ENCODE measurements around the genes MUS81, CCDC85B, GAL3ST3, RAB1B and CNIH2.

DNA sequence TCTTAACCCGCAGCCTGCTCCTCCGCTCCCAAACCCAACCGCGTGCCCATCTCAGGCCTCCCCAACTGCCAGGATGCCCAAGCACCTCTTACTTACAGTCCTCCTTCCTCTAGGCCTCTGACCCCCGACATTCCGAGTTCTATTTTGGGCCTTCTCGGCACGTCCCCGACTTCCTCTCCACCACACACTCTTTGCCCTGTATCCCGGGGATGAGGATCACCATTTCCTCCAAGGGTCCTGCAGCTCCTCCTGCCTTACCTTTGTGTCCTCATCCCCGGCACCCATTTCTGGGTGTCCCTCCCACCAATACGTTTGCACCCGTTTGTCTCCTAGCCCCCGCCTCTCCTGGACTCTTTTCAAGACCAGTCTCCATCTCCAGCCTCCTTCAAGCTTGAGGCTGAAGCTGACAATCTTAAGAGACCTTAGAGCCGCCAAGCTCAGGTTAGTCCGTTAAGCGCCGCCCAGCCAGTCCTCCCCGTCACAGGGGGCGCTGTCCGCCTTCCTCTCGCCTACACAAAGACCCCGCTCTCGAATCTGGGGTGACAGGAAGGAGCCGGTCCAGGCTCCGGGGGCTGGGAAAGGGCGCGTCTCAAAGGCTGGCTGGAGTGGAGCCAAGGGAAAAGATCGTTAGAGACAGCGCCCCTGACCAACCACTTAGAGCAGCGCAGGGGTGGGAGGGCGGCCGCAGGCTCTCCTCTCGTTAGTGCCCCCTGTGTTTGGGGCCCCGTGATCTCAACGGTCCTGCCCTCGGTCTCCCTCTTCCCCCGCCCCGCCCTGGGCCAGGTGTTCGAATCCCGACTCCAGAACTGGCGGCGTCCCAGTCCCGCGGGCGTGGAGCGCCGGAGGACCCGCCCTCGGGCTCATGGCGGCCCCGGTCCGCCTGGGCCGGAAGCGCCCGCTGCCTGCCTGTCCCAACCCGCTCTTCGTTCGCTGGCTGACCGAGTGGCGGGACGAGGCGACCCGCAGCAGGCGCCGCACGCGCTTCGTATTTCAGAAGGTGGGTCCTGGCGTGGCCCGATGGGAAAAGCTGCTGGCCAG, at the start of gene MUS81:
Gene MUS81 (plus strand): TSS at position 542 of the 1,038 bp plus-strand sequence.
- PRO-cap: bidirectional peak, plus-strand start at position 561 of the sequence, minus-strand start at position 298 of the sequence
- RRBS: 4% methylated on average over 2 of the region's 71 CpGs

- PRO-cap: bidirectional peak, plus-strand start at chr11:65890674, minus-strand start at chr11:65890490
- RRBS: 2% methylated on average over 18 of the region's 45 CpGs
These were observed at the start of gene CCDC85B for GRCh38 chr11:65890379-65890766. Gene CCDC85B (plus strand): TSS chr11:65890673.

GRCh38 chr11:65967163-65967970, 5.8 kb downstream of the SART1 start:
- PRO-cap: no peak
- RRBS: 93% methylated on average over 6 of the region's 37 CpGs

DNA sequence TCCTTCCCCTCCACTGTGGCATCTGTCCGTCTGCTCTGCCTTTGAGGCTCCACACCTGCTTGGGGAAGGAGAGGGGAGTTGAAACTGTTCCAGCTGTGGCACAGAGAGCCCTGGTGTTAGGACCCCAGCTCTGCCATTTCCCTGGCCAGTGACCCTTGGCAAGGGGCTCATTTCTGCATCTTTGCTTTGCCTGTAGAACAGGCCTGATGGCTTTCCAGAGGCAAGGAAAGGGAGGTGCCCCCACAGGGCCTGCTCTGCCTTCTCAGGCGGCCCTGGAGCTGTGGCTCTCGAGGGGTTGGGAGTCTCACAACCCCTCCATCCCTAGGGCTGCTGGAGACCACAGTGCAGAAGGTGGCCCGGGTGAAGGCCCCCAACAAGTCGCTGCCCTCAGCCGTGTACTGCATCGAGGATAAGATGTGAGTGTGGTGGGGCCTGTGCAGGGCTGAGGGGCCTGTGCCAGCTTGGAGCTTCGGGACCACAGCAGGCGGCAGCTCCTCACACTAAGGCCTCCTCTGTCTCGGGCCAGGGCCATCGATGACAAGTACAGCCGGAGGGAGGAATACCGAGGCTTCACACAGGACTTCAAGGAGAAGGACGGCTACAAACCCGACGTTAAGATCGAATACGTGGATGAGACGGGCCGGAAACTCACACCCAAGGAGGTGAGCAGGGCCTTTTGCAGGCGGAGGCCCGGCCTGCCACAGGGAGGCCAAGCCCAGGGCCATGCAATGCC, 15.9 kb downstream of the SART1 start:
- PRO-cap: no peak
- RRBS: 93% methylated on average over 5 of the region's 22 CpGs

GRCh38 chr11:66048728-66049561, at the start of gene GAL3ST3:
Gene GAL3ST3 (minus strand): TSS chr11:66049161.
- PRO-cap: no peak
- RRBS: 4% methylated on average over 26 of the region's 44 CpGs

- PRO-cap: bidirectional peak, plus-strand start at chr11:66126956, minus-strand start at chr11:66126901
- RRBS: 40% methylated on average over 3 of the region's 17 CpGs
These were observed 56.9 kb downstream of the PACS1 start for GRCh38 chr11:66126589-66127726.

- PRO-cap: no peak
- RRBS: no CpG with 5 or more reads among the region's 3 CpGs
These were observed 41.5 kb upstream of the KLC2 start for GRCh38 chr11:66216079-66216278.

- PRO-cap: bidirectional peak, plus-strand start at chr11:66268639, minus-strand start at chr11:66268342; unidirectional peak, plus-strand start at chr11:66268907
- RRBS: 1% methylated on average over 8 of the region's 51 CpGs
These were observed at the start of gene RAB1B for GRCh38 chr11:66268505-66269009. Gene RAB1B (plus strand): TSS chr11:66268639.

DNA sequence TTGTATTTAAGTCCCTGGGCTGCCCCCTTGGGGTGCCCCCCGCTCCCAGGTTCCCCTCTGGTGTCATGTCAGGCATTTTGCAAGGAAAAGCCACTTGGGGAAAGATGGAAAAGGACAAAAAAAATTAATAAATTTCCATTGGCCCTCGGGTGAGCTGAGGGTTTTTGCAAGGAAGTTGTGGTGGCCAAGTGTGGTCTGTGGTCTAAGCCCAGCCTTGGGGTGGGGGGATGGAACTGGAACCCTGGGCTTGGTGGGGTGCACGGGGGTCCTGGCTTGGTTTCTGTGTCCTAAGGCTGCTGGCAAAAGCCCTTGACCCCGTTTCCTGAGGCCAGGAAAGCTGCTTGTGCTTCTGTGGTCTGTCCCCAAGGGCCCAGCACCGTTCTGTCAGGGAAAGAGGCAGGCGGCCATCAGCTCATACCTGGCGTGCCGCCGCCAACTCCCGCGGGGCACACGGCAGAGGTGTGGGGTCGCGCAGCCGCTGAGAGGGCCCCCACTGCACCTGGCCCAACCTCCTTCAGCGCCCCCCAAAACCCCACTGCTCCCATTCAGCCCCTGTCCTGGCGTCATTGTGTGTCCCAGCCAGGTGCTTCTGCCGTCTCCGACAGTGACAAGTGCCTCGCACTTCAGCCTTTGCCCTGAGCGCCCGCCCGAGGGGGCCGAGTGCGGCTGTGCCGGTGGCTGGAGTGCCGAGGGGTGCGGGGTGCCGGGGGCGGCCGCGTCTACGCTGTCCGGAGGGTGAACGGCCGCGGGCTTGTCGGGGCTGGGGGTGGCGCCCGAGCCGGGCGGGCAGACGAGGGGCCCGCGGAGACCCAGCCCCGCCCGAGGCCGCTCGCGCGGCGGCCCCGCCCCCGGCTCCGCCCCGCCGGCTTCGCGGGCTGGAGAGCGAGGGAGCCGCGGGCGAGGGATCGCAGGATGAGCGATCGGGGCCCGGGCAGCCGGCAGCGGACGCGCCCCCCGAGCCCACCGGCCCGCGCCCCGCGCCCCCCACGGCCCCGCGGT, at the start of gene CNIH2:
Gene CNIH2 (plus strand): TSS at position 857 of the 999 bp plus-strand sequence.
- PRO-cap: no peak
- RRBS: 2% methylated on average over 40 of the region's 80 CpGs

DNA sequence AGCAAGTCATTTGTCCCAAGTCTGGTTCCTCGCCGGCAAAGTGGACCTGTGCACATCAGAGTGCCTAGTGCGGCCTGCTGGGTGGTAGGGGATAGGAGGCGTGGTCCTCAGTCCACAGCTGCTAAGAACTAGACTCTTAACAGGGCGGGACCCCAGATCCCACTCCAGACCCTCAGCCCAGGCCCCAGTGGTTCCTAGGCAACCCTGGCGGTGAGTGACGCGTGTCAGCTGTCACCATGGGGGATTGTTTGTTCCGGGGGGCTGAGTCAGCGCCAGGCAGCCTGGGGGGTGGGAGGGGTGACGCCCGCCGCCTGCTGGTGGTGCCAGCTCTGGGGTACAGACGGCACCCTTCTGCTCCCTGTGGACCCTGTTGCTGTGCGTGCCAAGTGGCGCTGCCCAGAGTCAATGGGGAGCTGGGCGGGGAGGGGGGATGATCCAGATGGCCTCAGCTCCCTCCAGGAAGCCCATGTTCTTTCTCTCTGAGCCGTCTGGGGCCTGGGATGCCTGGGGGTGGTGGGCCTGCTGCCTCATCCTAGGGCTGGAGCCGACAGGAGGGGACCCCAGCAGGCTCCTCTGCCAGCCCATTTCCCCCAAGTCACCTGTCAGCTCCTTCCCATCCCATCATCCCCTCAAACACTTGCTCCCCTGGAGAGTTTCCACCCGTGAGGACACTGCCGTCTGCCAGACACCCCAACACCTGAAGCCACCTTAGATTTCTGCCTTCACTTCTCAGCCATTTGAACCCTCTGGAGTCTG, 2.5 kb downstream of the CNIH2 start:
- PRO-cap: no peak
- RRBS: no CpG with 5 or more reads among the region's 21 CpGs

GRCh38 chr11:66315868-66316940, 640 bp downstream of the CD248 start:
- PRO-cap: unidirectional peak, minus-strand start at chr11:66316222
- RRBS: 36% methylated on average over 23 of the region's 66 CpGs

DNA sequence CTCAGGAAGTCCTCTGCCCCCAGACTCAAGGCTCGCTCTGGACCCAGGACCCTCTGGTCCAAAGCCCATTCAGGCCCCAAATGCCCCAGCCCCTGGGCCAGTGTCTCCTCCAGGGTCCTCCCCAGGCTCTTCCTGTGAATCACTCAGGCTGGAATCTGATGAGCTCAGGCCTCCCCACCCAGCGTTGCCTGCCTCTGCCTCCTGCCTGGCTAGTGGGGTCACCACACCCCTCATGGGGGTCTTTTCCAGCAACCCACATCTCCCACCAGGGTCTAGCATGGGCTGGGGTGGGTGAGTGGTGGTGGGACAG, 9.1 kb downstream of the RIN1 start:
- PRO-cap: no peak
- RRBS: no CpG with 5 or more reads among the region's 2 CpGs

GRCh38 chr11:66368736-66369961, 2.4 kb downstream of the SLC29A2 start:
- PRO-cap: no peak
- RRBS: 93% methylated on average over 5 of the region's 32 CpGs

DNA sequence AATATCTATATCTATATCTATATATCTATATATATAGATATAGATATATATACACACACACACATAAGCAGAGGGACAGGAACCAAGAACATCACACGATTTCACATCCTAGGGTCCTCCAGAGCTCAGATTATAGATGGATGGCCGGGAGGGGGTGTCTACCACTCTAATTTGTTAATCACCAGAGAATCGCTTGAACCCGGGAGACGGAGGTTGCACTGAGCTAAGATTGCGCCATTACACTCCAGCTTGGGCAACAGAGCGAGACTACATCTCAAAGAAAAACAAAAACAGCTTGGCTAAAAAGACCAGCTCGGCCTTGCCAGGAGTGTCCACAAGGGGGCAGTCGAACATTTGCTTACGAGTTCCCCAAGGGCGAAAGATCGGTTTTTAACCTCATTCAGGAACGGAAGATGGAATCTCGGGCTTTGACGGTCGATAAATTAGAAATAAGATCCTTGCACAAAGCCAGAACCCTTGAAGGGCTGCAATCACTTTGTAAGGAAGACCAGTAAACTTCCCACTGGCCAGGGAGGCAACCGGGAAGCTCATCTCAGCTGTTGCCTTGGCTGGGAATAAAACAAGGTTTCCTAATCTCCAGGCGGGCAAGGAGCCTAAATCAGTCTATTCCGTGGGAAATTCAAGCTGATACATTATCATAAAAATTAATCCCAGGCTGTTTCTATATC, 14.6 kb upstream of the SLC29A2 start:
- PRO-cap: no peak
- RRBS: no CpG with 5 or more reads among the region's 19 CpGs

GRCh38 chr11:66617787-66618076, 1.3 kb downstream of the RBM14 start:
- PRO-cap: no peak
- RRBS: no CpG with 5 or more reads among the region's 4 CpGs

- PRO-cap: no peak
- RRBS: no CpG with 5 or more reads among the region's 23 CpGs
These were observed 7.6 kb downstream of the RBM14 start for GRCh38 chr11:66623784-66624672.

DNA sequence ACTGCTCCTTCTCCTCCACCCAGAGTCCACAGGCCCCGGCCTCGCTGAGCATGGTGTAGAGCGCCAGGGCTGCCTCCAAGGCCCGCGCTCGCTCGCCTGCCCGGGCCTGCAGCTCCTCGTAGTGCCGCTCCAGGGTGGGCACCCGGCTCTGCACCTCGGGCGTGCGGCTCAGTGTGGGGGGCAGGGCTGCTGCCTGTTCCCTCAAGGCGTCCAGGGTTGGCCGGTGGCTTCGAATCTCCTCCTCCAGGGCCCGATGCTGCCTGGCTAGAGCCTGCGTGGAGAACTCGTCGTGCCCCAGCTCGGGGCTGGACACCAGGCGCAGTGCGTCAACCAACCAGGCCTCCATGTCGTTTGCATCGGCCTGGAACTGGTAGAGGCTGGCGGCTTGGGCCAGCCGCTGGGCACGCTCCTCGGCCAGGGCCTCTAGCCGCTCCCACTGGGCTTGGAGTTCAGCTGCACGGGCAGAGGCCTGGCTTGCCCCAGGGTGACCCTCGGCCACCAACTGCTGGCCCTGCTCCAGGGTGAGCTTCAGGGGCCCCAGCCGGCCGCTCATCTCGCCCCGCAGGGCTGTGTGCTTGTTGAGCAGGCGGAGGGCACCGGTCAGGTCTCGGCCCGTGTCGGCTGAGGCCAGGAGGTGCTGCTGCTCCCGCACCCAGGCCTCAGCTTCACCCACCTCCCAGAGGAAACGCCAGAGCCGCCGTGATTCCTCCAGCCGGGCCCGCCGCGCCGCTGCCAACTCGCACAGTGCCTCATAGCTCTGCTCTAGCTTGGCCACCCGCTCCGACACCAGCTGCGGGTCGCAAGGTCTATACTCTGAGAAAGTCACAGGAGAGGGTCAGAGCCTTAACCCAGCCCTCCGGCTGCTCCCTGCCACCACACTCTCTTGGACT, 24.1 kb downstream of the SPTBN2 start:
- PRO-cap: unidirectional peak, plus-strand start at position 725 of the sequence
- RRBS: 94% methylated on average over 21 of the region's 57 CpGs

- PRO-cap: no peak
- RRBS: no CpG with 5 or more reads among the region's 11 CpGs
These were observed 3.3 kb downstream of the SPTBN2 start for GRCh38 chr11:66725591-66726176.

DNA sequence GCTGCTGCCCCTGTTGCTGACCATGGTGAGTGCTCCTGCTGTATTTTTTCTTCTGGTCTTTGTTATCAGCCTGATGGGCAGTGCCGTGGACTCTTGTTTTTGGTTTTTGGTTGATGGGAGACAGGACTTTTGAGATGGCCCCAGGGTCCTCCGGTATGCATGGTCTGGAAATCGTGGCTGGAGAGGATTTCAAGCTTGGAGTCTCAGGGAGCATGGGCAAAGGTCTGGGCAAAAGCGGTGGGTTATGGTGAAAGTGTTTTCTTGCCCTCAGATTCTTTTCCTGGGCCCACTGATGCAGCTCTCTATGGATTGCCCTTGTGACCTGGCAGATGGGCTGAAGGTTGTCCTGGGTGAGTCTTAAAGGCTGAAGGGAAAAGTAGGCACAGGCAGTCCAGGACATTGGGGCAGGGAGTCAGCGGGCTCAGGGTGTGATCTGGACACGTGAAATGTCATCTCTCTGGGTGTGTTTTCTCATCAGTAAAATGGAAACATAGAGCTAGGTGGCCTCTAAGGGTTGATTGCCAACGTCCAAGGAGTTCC, 844 bp downstream of the RCE1 start:
- PRO-cap: no peak
- RRBS: no CpG with 5 or more reads among the region's 7 CpGs

GRCh38 chr11:66863508-66864128, 6.8 kb downstream of the LRFN4 start:
- PRO-cap: no peak
- RRBS: 100% methylated on average over 1 of the region's 28 CpGs

Measured in kidney (tissue), 2 donors.